GM12891 (cell line): ENCODE results near the genes HEXIM1 and SPPL2C.

GRCh38 chr17:44557660-44558359 is 526 bp downstream of the FZD2 start:
- RRBS = 3% methylated on average over 9 of the region's 74 CpGs

- RRBS = no CpG with 5 or more reads among the region's 6 CpGs
Observed at GRCh38 chr17:44688724-44689229, 799 bp downstream of the CCDC43 start.

GRCh38 chr17:44797646-44798287 is 32.3 kb downstream of the GJC1 start:
- RRBS = no CpG with 5 or more reads among the region's 12 CpGs

DNA sequence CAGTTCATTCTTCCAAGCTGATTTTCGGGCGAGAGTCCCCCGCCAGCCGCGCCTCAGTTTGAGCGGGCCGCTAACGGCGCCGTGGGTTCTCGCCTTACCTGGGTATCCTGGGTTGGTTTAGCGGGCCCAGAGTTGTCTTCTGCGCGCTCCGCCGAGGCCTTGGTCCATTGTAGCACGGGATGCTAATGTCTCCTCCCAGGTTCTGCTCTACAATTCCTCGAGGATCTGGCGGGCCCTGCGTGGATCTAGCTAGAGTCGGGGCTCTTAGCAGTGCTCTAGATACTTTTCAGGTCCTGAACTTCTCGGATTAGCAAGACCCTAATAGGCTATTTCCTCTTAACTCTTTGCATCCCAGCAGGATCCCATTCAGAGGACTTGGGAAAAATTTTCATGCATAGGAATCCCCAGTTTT is 459 bp upstream of the GJC1 start:
- RRBS = no CpG with 5 or more reads among the region's 22 CpGs

GRCh38 chr17:44921075-44921814 is 5.9 kb upstream of the GFAP start:
- RRBS = no CpG with 5 or more reads among the region's 10 CpGs

DNA sequence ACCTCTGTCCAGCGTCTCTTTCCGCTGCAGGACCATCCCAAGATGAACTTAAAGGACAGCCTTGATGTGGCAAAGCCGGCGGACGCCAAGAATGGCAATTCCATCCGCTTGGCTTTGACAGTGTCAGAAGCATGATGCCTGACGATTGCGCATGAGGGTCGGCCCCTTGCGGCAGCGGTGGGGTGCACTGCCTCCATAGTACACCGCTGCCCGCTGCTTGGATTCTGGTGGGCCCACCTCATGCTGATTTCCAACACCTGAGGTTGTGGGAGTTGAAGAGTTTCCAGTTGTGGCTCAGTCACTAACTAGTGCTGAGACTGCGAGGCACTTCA is 505 bp upstream of the KIF18B start:
- RRBS = no CpG with 5 or more reads among the region's 14 CpGs

DNA sequence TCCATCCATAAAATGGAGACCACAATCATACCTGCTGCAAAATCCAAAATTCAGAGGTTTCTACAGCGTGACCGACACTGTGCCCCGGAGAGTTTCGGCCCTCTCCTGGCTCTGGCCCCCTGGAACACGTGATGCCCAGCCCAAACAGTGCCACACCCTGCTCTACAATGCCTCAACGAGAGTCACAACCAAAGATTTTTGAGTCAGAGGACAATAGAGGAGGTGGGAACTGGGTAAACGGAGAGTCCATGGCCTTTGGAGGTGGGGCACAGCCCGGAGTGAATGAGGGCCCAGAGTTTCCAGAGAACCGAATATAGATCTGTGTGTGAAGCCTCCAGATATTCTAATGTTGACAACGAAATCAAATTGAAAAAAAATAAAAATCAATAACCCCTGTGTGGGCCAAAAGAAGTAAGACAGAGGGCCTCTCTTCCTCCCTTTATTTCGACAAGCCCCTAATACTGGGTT is 9.6 kb downstream of the PLCD3 start:
- RRBS = no CpG with 5 or more reads among the region's 11 CpGs

GRCh38 chr17:45124463-45124978 is 7.8 kb downstream of the PLCD3 start:
- RRBS = no CpG with 5 or more reads among the region's 11 CpGs

DNA sequence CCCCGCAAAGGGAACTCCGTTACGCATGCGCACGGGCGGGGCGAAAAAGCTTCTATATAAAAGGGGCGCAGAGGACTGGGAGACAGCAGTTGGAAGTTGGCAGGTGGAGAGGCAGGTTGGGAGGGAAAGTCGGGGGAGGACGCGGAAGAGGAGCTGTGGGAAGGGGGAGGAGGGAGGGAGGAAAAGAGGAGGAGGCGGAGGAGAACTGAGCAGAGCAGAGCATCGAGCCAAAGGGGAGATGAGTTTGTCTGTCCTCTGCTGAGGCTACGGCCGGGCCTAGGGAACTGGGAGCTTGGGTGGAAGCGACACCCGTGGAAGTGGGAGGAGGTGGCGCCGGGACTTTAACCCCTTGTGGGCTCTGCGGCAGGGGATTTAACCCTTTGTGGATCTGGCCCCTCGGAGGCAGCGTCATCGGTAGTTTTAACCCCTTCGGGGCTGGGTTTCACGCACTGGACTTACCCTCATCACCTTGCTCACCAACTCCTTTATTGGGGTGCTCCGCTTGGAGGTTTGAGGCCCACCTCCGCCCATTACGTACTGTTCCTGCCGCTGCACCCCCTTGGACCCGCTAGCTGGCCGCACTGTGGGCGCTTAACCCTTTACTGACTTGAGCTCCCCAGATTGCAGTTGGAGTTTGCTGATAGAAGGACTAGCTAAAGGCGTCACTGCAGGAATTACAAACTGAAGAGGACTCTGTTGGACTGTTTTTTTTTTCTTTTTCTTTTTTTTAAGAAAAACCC is at the start of gene HEXIM1:
Gene HEXIM1 (plus strand): TSS at position 85 of the 740 bp plus-strand sequence.
- RRBS = 3% methylated on average over 5 of the region's 33 CpGs

DNA sequence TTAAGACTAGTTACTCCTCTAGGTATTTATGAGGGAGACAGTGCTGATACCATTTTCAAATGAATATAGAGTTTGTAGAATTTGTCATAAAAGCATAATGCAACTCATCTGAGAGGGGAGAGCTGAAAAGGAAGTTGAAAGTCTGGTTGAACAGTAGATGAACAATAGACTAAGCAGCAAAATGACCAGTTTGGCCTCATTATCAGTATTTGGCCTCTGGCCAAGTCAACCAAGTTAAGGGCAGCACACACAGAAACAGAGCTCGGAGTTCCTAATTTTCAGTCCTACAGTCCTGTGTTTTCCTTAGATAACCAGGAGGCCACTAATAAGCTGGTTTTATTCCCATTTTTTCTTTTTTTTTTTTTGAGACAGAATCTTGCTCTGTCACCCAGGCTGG is 3.3 kb upstream of the HEXIM2 start:
- RRBS = no CpG with 5 or more reads among the region's 1 CpG

GRCh38 chr17:45197394-45198249 is 24.1 kb upstream of the FMNL1 start:
- RRBS = no CpG with 5 or more reads among the region's 17 CpGs

DNA sequence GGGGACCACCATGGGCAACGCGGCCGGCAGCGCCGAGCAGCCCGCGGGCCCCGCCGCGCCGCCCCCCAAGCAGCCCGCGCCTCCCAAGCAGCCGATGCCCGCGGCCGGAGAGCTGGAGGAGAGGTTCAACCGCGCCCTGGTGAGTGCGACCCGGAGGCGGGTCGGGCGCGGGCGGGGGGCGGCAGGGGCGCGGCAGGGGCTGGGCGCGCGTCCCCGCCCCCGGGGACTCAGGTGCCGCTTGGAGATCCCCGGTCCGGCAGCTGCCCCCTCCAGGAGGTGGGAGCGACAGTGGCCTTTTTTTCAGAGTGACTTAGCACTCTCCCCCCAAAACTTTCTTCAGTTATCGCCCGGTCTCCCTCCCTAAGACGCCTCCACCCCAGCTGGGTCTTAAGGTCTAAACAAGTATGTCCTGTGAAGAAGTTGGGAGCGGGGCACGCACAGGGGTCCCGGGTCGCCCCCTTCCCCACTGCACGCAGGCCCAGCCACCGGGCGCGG is 477 bp downstream of the FMNL1 start:
- RRBS = 1% methylated on average over 37 of the region's 49 CpGs

DNA sequence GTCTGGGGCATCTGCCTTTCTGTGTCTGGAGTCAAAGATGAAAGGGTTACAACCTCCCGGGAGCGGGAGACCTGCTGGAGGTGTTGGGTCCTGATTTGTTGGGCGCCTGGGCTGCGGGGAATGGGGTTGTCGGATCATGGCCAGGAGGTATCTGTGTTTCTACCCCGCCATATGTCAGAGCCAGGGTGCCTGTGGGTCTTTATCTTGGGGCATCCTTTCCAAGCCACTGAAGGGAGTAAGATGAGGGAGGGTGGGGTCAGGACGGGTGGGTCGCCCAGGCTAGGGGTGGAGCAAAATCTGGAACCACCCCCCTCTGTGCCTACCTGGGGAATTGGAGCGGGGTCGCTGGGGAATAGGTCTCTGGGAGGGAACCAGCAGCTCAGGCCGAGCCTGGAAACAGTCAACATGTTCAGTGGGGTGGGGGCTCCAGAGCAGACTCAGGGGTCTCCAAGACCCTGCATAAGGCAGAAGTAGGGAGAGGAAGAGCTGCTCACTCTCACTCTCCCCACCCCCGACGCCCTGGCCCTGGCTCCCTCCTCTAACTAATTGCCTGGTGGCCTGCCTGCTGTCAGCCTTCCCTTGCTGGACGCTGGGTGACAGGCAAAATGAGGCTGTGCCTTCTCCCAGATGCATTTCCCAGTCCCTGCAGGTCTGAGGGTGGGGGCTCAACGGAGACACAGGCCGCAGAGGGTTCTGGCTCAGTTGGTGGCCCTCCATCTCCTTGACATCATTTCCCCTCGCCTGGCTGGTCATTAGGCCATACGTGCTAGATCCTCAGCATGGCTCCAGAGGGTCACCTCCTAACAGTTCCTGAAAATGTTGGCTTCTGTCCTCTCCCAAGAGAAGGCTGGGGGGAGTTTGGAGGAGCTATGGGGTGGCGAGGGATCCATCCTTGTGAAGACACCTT is 1.2 kb downstream of the FMNL1 start:
- RRBS = 4% methylated on average over 1 of the region's 19 CpGs

- RRBS = no CpG with 5 or more reads among the region's 8 CpGs
Observed at GRCh38 chr17:45260132-45260741, 1.7 kb downstream of the SPATA32 start.

DNA sequence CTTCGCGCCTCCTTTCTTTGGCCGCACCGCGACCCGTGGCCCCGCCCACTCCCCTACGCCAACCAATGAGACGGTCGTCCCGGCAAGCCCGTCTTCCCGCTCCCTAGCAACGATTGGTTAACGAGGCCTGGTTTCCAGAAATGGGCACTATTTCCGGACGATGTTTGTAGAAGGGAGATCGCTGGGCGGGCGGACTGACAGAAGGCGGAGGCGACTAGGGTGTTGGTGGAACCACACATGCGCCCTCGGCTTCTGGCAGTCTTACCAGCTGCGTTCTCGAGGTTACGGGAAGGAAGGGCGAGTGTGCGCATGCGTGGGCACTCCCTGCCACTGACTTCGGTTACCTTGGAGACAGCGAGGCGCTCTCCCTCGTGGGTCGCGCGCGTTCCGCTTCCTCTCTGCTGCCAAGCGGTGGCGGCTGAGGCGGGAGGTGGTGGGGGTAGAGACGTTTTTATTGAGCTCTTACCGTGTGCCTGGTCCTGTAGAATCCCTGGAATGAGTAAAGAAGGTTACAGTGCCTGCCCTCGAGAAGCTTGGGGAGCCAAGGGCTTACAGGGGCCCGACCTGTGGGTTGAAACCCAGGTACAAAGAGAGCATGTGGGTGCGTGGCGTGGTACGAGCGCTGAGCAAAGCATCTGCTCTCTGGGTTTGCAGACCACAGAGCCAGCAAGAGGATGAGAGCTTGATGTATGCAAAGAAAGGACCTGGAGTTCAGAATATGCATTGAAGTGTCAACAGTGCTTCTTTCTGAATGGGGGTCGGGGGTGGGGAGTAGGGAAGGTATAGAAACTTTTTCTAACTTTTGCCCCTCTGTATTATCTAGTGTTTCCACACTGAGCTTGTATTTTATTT is 553 bp upstream of the MAP3K14 start:
- RRBS = under 1% methylated on average over 9 of the region's 51 CpGs

DNA sequence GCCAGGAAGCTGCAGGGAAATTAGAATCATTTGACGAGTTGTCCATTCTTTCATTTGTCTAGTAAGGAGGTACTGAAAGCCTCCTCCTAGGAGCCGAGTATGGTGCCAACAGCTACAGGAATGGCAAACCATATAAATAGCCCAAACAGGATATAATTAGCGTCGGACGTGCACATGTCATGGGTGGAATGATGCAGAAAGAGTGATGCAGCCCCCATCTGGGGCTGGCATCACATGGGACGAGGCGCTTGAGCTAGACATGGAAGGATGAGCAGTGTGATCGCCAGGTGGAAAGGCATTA is 52.3 kb downstream of the ARHGAP27 start:
- RRBS = no CpG with 5 or more reads among the region's 8 CpGs

GRCh38 chr17:45415242-45416097 is 17.2 kb downstream of the ARHGAP27 start:
- RRBS = no CpG with 5 or more reads among the region's 13 CpGs

GRCh38 chr17:45429558-45430141 is 3.0 kb downstream of the ARHGAP27 start:
- RRBS = 91% methylated on average over 22 of the region's 87 CpGs

DNA sequence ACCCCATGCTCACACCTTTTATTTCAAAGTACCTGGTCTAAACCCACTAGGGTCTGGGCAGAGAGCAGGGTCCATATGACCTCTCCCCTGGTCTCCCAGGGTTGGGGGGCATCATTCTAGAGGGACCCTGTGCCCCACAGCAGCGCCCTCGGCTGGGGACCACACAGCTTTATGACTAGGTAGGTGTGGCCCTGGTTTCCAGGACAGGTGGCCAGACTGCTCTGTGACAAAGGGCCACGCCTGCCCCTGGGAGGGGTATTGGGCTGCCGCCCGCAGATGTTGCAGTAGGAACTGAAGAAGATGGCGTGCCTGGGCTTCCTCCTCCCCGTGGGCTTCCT is at the start of gene SPPL2C:
Gene SPPL2C (plus strand): TSS at position 275 of the 338 bp plus-strand sequence.
- RRBS = no CpG with 5 or more reads among the region's 7 CpGs

- RRBS = no CpG with 5 or more reads among the region's 28 CpGs
Observed at GRCh38 chr17:46024035-46024938, 25.2 kb downstream of the STH start.